ENCODE measurements around the gene OR10H4.

DNA sequence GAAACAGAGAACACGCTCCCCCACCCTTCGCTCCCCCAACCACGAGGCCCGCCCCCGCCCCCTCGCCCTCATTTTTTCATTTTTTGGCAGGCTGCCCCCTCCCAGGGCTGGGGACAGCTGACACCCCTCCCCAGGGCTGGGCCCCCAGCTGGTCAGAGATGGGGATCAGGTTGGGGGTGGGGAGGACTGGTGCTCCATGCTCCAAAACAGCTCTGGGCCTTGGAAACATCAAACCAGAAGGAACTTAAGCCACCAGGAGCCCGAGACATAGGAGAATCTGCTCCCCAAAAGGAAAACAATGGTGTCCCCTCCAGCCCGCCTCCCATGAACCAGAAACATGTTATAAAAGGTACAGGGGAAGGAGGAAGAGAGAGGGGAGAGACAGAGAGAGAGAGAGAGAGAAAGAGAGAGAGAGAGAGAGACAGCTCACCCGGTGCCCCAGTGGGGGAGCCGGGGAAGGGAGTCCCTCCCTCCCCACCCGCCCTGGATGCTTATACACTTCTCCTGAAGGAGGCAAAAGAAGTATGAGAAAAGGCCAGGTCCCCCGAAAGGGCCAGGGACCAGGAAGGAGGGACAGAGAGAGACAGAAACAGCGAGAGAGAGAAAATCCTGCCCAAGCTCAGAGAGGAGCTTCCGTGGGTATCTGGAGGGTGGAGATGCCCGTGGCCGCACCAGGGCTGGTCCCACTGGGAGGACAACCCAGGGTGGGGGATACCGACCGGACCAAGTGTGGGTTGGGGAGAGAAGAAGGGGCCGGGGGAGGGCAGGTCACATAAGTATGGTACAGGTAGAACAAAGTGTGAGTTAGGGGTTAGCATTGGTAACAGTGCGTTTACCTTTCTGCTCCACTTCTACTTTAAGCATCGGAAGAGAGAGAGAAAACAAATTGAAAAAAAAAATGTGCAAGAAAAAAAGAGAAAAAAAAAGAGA lies 30.1 kb upstream of the ASF1B start:
- PRO-cap, 4 experiments: no peak in any of the 4 experiments
- RAMPAGE, long total RNA, 2 experiments: no peak in any of the 2 experiments

GRCh38 chr19:14169852-14170454 lies 33.6 kb upstream of the ASF1B start:
- PRO-cap, 4 experiments: no peak in any of the 4 experiments
- RAMPAGE, long total RNA, 2 experiments: no peak in any of the 2 experiments

GRCh38 chr19:14383429-14384760 lies 2.7 kb downstream of the ADGRE5 start:
- PRO-cap, 4 experiments: peak in 3 of 4 experiments; most common plus-strand start chr19:14383691 (in 1); most common minus-strand start chr19:14384352 (in 3)
- RAMPAGE, long total RNA, 2 experiments: no peak in any of the 2 experiments

DNA sequence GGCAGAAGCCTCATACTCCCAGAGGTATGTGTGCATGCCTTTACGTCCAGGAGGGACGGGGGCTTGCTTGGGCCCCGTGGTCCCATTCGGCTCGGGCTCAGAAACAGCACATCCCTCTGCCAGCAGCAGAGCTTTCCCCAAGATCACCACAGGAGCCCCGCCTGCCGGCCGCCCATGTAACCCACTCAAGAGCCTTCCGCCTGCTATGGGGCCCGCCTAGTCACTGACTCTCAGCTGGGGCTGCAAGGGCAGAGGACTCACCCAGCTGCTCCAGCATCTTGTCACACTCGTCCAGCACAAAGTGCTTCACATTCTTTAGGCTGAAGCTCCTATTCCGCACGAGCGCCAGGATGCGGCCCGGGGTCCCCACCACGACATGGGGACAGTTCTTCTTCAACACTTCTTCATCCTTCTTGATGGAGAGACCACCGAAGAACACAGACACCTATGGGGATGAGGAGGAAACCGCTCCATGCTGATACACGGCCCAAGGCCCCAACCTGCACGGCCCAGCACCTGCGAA lies 8.4 kb downstream of the DDX39A start:
- PRO-cap, 4 experiments: no peak in any of the 4 experiments
- RAMPAGE, long total RNA, 2 experiments: no peak in any of the 2 experiments

DNA sequence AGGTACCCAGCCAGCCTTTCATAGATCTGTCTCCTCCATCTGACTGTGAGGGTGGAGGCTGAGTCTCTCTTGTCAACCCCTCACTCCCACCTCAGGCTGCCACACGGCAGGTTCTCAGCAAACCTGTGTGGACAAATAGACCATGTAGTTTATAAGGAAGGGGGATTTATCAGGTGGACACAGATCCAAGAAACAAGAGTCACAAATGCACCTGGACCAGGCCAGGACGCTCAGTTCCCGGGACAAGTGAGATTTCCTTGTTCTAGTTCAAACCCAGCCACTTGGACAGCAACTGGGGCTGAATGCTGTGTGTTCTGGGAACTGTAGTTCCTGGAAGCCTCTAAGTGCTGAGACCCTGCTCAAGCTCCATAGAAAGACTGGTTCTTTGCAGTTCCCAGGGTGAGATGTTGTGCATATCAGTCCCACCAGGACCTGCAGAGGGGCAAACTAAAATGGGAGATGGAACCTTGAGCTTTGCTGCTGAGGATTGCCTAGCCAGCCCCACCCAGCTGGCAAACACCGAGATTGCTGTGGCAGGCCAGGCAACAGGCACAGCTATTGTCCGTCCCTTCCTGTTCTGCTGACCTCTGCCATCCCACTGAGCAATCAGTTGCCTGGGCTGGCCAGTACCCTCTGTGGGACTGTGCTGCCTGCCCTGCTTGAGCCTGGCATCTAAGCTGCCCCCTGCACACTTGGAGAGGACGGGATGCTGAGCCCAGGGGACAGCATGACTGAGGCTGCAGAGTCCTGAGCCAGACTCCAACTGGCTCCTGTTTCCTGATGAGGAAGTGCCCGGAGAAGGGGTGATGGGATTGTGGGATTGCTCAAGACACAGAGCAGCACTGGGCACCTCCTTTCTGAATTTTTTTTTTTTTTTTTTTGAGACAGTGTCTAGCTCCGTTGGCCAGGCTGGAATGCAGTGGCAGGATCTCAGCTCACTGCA lies 1.4 kb upstream of the GIPC1 start:
- PRO-cap, 4 experiments: peak in 4 of 4 experiments; most common plus-strand start position 626 of the sequence (in 2); most common minus-strand start position 600 of the sequence (in 4)
- RAMPAGE, long total RNA, 2 experiments: no peak in any of the 2 experiments

DNA sequence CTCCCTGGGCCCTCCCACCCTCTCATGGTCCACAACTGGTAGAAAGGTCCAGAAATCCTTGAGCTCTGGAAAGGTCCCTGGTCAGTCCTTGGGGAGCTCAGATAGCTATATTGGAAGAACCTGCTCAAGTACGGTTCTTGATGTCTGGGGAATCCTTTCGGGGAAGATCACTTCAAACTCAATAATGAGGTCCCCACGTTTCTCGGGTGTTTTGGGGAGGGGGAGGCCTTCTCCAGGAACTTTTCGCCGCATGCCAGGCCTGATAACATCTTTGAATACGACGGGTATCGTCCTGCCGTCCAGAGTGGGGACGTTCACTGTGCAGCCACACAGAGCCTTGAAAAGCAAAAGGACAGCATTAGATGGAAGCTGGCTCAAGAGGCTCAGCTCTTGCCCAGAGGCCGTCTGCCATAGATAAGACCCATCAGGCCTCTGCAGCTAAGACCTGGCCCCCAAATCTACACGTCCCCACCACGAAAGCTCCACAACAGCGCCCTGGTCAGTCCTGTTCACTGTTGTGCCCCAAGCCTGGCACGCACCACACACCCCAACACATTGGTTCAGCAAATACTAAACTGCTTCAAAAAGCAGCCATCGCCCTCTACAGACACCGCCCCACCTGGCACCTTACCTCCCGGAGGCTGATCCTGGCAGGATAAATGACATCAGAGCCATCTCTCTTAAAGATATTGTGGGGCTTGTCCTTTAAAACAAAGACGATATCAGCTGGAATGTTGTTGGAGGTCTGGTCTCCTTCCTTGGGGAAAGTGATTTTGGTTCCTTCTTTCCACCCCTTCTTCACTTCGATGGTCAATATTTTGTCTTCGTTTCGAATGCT lies 2.1 kb downstream of the DNAJB1 start:
- PRO-cap, 4 experiments: peak in 3 of 4 experiments; most common plus-strand start position 100 of the sequence (in 3); most common minus-strand start position 267 of the sequence (in 2)
- RAMPAGE, long total RNA, 2 experiments: no peak in any of the 2 experiments

- PRO-cap, 4 experiments: peak in 4 of 4 experiments; most common plus-strand start chr19:14545656 (in 4); most common minus-strand start chr19:14545612 (in 2)
- RAMPAGE, long total RNA, 2 experiments: no peak in any of the 2 experiments
Observed at GRCh38 chr19:14545030-14546329, 16.1 kb downstream of the TECR start.

DNA sequence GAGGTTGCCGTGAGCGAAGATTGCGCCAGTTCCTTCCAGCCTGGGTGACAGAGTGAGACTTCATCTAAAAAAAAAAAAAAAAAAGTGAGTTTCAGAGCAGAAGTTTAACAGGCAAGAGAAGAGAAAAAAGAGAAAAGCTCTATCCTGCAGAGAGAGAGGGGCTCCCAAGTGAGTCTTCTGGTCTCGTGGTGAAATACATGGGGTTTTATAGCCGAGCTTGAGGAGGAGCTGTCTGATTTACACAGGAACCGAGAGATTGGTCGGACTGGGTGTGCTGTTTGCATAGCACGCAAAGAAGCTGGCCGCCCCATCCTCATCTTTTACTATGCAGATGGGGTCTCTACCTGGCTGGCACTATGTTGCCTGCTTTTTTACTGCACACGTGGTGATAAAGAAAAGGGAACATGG lies 1.4 kb upstream of the ADGRE3 start:
- PRO-cap, 4 experiments: peak in 3 of 4 experiments; most common minus-strand start position 179 of the sequence (in 3)
- RAMPAGE, long total RNA, 2 experiments: no peak in any of the 2 experiments

GRCh38 chr19:15118058-15118610 lies 7.5 kb downstream of the ILVBL start:
- PRO-cap, 4 experiments: no peak in any of the 4 experiments
- RAMPAGE, long total RNA, 2 experiments: no peak in any of the 2 experiments

GRCh38 chr19:15124502-15124907 lies 1.1 kb downstream of the ILVBL start:
- PRO-cap, 4 experiments: peak in 4 of 4 experiments; most common plus-strand start chr19:15124739 (in 3); most common minus-strand start chr19:15124657 (in 1)
- RAMPAGE, long total RNA, 2 experiments: no peak in any of the 2 experiments

DNA sequence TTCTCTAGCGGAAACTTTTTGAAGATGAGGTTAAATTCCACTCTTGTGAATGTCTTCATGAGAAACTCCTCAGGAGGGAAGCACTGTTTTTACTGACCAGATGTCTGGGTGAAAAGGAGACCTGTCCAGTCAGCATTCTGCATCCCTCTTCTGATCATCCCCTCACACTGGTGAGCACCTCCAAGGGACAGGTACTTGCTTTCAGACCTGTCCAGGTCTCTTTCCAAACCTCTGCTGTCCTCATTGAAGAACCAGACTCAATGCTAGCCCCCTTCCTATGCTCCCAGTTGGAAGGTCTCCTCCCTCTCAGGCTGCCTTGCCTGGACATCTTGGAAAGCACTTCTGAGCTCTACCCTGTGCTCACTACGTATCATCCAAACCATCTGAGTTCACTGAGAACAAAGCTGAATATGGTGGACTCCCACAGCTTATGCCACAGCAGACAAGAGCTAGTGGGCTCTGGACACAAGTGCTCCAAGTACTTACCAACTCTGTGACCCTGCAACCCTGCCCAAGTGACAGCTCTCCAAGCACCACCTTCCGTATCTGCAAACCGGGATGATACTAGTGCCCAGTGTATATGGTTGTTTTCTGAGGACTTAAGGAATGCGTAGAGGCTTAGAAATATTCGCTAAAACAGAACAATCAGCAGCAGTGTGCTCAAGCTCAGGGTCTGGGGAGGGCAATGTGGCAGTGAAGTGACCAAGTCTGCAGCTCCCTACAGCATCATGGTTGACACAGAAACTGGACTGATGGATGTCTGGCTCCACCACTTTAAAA lies 15.5 kb downstream of the BRD4 start:
- PRO-cap, 4 experiments: no peak in any of the 4 experiments
- RAMPAGE, long total RNA, 2 experiments: no peak in any of the 2 experiments

GRCh38 chr19:15368514-15369387 lies 10.8 kb downstream of the AKAP8 start:
- PRO-cap, 4 experiments: no peak in any of the 4 experiments
- RAMPAGE, long total RNA, 2 experiments: no peak in any of the 2 experiments

DNA sequence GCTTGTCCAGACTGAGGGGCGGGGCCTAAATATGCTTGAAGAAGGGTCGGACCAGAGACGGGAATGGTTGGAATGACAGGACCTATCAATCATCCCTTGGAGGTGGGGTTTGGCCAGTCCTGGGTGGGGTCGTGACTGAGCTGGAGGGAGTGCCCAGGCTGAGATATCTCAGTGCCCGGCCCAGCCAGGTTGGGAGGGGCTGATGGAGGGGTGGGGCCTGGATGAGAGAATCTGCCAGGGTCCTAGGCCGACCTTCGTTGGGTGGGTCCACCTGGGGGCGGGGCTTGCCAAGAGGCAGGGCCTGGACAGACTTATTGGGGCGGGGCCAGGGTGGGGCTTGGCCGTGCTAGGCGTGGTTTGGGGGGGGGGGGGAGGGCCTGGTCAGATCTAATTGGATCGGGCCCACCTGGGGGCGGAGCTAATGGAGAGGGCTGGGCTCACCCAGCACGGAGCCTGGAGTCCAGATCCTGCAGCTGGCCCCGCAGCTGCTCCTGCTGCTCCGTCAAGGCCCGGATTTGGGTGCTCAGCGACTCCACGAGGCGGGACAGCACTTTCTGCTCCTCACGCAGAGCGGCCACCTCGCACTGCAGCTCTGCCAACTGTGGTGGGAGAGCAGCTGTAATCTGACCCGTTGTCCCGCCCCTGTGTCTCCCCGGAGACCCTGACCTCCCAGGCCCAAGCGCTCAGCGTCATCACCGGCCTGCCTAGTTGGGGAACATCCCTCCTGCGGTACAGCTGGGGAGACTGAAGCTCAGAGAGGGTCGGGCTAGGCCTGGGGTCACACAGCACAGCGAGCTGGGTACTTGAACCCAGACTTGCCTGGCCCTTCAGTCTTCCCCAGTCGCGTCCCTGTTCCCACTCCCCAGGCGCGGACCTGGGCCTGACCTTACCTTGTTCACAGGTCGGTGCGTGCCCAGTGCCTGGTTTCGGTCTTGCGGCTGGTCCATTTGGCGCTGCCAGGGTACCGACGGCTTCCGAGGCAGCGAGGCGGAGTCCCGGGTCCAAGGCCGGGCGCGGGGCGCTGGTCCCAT lies 2.8 kb upstream of the WIZ start:
- PRO-cap, 4 experiments: peak in 4 of 4 experiments; most common plus-strand start position 463 of the sequence (in 4); most common minus-strand start position 594 of the sequence (in 2)
- RAMPAGE, long total RNA, 2 experiments: no peak in any of the 2 experiments

DNA sequence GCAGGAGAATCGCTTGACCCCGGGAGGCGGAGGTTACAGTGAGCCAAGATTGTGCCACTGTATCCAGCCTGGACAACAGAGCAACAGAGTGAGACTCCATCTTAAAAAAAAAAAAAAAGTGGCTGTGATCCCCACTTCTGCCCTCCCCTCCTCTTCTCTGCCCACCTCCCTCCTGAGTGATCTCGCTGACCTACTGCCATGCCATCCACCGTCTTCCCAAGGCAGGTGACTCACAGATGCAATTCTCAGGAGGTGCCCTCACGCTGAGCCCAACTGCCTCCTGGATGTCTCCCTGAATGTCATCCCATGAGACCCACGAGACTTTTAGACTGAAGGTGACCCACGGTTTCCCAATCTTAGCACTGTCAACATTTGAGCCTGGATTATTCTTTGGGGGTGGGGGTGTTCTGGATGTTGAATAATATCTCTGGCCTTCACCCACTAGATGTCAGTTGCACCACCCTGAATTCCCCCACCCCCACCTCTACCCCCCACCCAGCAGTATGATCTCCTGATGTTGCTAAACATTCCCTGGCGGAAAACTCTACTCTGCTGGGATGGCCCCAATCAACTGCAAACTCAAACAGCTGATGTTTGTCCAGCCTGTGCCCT lies 2.3 kb upstream of the CYP4F22 start:
- PRO-cap, 4 experiments: peak in 4 of 4 experiments; most common minus-strand start position 298 of the sequence (in 4)
- RAMPAGE, long total RNA, 2 experiments: no peak in any of the 2 experiments

GRCh38 chr19:15643268-15643736 lies 2.6 kb downstream of the CYP4F3 start:
- PRO-cap, 4 experiments: peak in 4 of 4 experiments; most common plus-strand start chr19:15643637 (in 4); most common minus-strand start chr19:15643501 (in 4)
- RAMPAGE, long total RNA, 2 experiments: no peak in any of the 2 experiments

GRCh38 chr19:15948581-15949304 lies at the start of gene OR10H4:
Gene OR10H4, plus strand, starts transcription at chr19:15949008.
- PRO-cap, 4 experiments: no peak in any of the 4 experiments
- RAMPAGE, long total RNA, 2 experiments: no peak in any of the 2 experiments

- PRO-cap, 4 experiments: no peak in any of the 4 experiments
- RAMPAGE, long total RNA, 2 experiments: no peak in any of the 2 experiments
Observed at GRCh38 chr19:16014765-16015826, 61.2 kb upstream of the TPM4 start.

DNA sequence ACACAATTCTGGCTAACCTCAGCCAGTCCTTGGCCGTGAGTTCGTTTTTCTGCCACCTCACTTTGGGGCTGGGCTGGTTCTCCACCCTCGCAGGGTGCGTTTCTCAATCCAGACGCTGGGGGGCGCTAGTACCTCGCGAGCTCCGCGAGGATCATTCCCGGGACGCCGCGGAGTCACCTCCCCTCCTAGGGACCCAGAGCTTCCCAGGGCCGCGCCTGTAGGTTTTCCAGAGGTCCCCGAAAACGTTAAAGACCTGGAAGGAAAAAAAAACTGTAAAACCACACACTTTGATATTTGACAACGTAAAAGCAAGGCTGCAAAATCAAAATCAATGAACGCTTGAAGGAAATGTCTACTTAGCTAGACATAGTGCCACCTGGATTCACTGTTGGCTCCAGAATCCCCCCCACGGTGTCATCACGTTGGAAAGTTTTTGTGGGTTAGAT lies 34.7 kb upstream of the TPM4 start:
- PRO-cap, 4 experiments: no peak in any of the 4 experiments
- RAMPAGE, long total RNA, 2 experiments: no peak in any of the 2 experiments

DNA sequence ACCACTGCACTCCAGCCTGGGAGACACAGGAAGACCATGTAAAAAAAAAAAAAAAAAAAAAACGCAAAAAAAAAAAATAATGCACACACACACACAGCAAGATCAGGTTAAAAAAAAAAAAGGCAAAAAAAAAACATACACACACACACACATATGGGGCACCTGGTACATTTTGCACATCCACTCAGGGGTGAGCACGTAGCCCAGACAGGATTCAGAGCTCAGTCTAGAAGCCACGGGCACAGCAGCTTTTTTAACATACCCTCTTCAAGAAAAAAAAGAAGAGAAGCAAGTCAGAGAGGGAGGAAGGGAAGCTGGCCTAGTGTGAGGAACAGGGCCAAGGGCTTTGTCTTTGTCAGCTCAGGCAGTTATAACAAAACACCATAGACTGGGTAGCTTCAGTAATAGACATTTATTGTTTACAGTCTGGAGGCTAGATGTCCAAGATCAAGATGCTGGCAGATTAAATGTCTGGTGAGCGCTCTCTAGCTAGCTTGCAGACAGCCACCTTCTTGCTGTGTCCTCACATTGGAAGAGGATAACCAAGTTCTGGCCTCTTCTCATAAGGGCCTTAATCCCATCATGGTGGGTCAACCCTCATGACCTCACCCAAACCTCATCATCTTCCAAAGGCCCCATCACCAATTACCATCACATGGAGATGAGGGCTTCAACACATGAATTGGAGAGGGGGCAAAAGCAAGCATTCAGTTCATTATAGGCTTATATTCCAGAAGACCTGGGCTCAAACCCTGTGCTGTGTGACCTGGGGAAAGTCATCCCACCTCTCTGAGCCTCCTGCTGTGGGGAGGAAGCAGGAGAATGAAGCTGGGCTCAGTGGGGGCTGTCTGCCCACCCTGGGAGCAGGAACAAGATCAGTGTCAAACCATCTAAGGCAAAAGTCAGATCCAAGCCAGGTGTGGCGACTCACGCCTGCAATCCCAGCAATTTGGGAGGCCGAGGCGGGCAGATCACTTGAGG lies 2.1 kb upstream of the TPM4 start:
- PRO-cap, 4 experiments: no peak in any of the 4 experiments
- RAMPAGE, long total RNA, 2 experiments: no peak in any of the 2 experiments

GRCh38 chr19:16094666-16095476 lies 16.8 kb upstream of the RAB8A start:
- PRO-cap, 4 experiments: no peak in any of the 4 experiments
- RAMPAGE, long total RNA, 2 experiments: no peak in any of the 2 experiments

All from right lobe of liver (tissue), 4 donors.